B cell (primary cell): Measurements from ENCODE around the genes NBPF14, H3C14, H2AC18, CA14 and RPRD2.

- PRO-cap, result no peak
- CAGE, long polyA plus RNA, result no peak
These were observed 156.7 kb upstream of the NBPF11 start for GRCh38 chr1:148308878-148309077.

GRCh38 chr1:148373397-148373973 is 109.6 kb downstream of the PPIAL4G start:
- PRO-cap, result no peak
- CAGE, long polyA plus RNA, result no peak

DNA sequence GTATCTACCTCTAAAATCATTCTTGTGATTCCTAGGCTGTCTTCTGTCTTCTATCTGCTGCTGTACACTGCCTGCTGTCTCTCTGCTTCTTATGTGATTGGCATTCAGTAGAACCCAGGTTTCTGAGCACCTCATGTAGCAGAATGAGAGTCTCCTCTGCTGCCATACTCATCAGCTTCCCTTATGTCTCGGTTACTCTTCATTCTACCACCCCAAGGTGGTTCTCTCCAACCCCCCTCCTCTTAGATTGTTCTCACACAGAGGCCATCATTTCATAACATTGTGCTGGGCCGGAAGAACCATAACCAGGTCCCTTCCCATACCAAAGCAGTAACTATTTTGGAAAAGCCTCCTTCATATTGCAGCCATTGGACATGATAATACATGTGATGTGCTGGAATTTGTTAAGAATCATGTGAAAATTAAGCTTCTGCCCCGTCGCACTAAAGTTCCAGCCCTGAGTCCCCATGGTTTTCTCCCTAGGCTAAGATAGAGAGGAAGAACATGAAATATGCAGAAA is 54.9 kb downstream of the PPIAL4G start:
- PRO-cap, result no peak
- CAGE, long polyA plus RNA, result no peak

- PRO-cap, result bidirectional peak, plus-strand start at chr1:148522601, minus-strand start at chr1:148522708
- CAGE, long polyA plus RNA, result start-site peak on the plus strand at chr1:148522600-148522709, 869 and 423 reads in 2 replicates
These were observed 39.5 kb upstream of the PPIAL4G start for GRCh38 chr1:148522497-148523069.

- PRO-cap, result unidirectional peak, minus-strand start at chr1:148529246
- CAGE, long polyA plus RNA, result no peak
These were observed 46.1 kb upstream of the PPIAL4G start for GRCh38 chr1:148529096-148529783.

DNA sequence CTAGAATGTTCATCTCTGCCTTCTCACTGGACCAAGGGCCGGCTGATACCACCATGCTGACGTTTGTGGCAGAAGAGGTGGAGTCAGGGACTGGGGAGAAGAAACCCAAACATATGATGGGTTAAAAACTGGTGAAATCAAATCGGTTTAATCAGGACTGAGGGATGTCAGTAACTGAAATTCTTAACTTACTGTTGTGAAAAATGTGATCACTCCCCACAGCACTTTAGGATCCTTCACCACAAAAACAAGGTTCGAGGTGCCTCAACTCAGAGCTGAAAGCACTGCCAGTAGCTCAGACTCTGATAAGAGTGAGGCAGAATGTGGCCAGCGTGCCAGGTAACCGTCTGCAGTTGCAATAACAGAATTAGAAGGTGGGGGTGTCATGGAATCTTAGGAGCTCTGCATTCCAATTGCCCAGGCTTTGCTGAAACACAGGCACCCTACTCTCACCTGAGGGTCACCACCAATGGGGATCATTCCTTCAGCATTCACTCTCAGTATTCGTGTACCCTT is at the start of gene NBPF14:
Gene NBPF14 (minus strand): TSS at position 349 of the 516 bp plus-strand sequence.
- PRO-cap, result no peak
- CAGE, long polyA plus RNA, result no peak

- PRO-cap, result no peak
- CAGE, long polyA plus RNA, result no peak
These were observed 72.6 kb downstream of the PDE4DIP start for GRCh38 chr1:148916714-148917334.

DNA sequence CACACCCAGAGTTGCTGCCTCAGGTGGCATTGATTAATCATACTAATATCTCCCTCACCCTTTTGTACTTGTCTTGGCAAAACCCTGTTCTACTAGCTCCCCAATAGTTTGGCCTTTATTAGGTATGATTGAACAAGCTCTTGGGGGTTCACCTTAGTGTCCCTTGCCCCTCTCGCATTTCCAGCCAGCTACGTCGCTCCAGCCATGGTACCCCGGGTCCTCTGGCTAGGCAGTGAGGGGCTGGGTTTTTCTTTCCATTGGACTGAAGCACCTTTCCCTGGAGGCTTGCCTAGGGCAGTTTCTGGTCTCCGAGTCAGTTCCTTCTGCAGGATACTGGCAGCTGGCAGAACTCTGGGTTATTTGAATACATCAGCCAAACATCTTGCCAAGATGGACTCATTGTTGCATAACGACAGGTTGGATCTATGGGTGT is 8.1 kb downstream of the NOTCH2NLC start:
- PRO-cap, result no peak
- CAGE, long polyA plus RNA, result no peak

DNA sequence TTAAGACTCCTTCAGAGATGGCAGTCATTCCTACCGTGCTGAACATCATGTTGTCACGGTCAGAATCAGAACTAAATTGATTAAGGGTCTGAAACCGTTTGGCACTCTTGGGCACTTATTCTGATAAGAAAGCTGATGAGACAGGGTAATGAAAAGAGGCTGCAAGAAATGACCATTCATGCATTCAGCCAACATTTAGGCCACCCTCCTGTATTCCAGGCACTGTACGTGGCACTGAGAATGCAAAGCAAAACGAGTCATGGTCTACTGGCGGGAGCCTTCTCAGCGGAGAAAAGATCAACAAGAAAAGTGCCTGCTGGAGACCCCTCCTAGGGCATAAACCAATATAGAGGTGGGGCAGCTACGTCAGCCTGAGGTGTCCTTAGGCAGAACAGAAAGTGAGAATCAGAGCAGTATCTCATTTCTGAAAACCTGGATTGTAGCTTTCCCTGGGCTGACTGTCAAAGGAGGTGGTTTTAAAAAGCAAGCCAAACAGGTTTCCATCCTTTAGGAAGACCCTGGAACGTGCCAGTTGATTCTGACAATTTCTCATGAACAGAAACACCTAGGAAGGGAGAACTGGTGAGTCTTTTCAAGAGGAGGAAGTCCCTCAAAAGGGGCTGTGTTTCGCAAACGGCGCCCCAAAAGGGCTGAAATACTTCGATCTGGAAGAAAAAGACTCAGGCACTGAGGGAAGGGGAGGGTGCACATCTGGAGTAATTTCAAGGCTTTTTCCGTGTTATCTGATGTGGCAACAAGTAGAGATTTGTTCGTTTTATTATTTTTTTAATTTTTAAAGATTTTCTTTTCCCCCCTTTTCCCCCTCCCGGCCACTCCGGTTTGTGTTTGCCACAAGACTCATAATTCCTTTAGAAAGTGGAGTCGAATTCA is 22.4 kb downstream of the PPIAL4C start:
- PRO-cap, result bidirectional peak, plus-strand start at position 411 of the sequence, minus-strand start at position 97 of the sequence
- CAGE, long polyA plus RNA, result start-site peak on the plus strand centred at position 410 of the sequence, 7 bp wide, 32 and 50 reads in 2 replicates

DNA sequence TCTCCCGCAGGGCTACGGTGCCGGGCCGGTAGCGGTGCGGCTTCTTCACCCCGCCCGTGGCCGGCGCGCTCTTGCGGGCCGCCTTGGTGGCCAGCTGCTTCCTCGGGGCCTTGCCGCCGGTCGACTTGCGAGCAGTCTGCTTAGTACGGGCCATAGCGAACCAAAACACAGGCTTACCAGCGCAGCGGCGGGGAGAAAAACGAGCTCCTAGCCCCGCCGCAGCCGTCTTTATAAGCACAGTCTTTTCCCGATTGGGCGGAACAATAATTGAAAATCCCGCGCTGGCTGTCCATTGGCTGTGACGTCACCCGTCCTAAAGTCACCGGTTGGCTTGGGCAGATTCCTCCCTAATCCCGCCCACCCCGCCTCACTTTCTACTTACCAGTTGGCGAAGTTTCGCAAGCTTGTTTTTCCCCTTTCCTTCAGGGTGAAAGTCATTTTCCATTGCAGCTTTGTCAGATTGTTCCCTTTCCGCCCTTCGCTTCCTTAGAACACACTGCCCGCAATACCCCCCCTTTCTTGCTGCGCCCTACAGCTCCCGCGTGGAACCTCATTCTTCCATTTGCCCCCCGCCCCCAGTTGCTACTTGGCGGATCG is at the start of gene H3C14:
Gene H3C14 (minus strand): TSS at position 205 of the 597 bp plus-strand sequence.
- PRO-cap, result no peak
- CAGE, long polyA plus RNA, result no peak

- PRO-cap, result unidirectional peak, minus-strand start at chr1:149842750
- CAGE, long polyA plus RNA, result no peak
These were observed at the start of gene H2AC18 for GRCh38 chr1:149842422-149843179. H2AC18 (minus strand) TSS chr1:149842750.

DNA sequence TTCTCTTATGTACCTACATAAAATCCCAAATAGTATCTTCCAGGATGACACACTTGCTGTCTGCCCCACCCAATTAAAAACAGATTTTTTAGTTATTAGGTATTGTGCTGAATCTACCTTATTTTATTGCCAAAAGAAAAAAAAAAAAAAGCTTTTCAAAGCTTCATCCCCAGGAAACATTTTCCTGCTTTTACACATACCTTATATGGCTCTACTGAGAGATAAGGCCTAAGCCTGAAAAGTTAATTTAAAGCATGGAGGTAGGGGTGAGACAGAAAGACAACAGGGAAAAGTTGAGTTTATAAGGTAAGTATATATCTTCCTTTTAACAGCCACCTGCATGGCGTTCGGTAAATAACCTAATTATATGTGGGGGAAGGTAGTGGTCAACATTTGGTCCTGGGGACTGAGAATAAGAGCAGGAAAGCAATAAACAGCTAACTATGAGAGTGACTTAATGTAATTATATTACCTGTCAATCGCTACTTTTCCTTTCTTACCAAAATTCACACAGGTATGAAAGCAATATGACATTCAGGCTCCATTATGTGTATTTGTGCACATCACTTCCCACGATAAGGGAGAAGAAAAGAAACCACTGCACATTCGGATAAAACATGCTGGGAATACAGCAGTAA is 2.2 kb upstream of the H2AC18 start:
- PRO-cap, result no peak
- CAGE, long polyA plus RNA, result no peak

DNA sequence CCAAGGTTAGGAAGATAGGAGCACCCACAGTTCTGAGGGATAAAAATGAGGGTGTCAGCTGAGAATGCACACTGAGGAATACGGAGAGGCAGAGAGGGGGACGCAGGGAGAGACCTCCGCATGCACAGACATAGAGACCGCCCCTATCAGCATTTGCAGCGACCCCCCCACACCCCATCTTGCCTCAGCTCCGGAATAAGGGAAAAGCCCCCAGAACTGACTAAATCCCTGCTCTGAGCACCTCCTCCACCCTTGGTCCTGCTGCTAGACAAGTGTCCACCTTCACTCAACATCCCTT is 846 bp downstream of the SV2A start:
- PRO-cap, result no peak
- CAGE, long polyA plus RNA, result no peak

GRCh38 chr1:149967244-149967634 is 30.6 kb upstream of the MTMR11 start:
- PRO-cap, result no peak
- CAGE, long polyA plus RNA, result no peak

DNA sequence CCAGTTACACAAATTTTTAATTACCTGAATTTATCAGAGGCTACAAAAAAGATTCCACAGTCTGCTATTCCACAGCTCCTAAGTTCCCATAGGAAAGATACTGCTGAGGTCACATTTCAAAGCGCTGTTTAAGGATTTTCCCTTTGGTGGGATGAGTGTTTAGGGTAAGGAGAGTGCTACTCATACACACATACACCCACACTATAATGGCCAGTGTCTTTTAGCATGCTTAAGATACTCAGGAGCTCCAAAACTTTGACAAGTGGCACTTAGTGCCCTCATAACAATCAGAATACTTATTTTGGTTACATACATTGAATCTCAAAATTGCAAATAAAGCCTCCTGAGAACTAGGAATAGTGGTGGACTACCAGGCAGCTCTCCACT is 2.8 kb downstream of the OTUD7B start:
- PRO-cap, result no peak
- CAGE, long polyA plus RNA, result no peak

DNA sequence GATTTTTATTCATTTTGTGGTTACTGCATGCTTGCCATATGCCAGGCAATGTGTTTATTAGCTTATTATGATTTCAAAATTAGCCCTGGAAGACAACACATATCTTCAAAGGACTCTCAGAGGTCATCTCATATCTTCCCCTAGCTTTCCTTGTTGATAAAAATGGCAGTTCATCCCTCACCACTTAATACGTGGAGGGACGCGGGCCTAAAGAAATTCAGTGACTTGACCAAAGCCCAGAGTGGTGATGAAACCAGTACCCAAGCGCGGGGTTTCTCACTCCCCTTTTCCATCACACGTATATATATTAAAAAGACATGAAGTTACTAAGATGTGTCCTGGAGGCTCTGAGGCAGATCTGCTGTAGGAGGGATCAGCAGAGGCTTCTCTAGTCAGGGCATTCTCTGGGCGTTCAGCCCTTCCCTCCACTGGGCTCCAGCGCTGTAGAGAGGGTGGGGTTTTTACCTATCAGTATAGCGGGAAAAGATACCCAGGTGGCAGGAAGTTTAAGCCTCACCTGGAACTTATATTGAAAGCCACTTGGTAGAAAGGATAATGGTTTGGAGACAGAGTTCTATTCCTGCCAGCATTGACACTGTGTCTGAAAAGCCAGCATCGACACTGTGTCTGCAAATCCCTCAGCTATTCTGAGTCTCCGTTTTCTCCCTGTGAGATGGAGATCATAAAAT is 937 bp upstream of the PLEKHO1 start:
- PRO-cap, result no peak
- CAGE, long polyA plus RNA, result no peak

DNA sequence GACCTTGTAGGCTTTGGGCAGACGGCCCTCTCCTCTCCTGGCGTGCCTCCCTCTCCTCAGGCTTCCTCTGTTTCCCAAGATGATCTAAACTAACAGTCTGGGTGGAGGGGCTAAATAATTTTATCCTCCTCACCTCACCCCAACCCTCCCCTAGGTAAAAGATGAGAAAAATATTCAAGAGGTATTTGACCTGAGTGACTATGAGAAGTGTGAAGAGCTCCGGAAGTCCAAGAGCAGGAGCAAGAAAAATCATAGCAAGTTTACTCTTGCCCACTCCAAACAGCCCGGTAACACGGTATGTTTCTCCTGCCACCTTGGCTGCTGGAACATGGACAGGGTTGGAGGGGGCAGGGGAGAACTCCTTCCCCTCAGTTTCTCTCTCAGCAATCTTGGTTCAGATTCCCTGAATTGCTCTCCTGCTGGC is 6.2 kb downstream of the PLEKHO1 start:
- PRO-cap, result no peak
- CAGE, long polyA plus RNA, result no peak

- PRO-cap, result no peak
- CAGE, long polyA plus RNA, result no peak
These were observed at the start of gene CA14 for GRCh38 chr1:150257334-150258612. CA14 (plus strand) TSS chr1:150257774.

- PRO-cap, result bidirectional peak, plus-strand start at chr1:150282022, minus-strand start at chr1:150281811
- CAGE, long polyA plus RNA, result no peak
These were observed 555 bp upstream of the CIART start for GRCh38 chr1:150281565-150282433.

DNA sequence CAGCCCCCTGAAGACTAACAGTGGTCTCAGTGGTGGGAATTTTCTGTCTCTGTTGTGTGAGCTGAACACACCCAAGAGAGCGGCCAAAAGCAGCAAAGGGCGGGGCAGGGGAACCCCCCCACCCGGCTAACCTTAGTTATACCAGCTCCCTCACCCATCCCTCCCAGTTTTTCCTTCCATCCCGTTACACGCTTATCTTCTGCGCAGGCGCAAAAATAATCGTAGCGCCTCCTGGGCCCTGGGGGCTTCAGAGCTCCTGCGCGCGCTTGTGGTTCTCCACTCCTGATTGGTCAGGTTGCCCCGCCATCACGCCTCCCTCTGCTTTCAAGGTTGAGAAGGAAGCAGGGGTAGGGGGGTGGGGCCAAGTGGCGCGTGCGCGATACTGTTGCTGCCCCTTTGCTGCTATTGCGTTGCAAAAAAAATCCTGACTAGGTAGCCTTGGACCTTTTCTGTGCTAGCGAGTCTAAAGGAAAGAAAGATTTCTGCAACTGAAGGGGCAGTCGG is at the start of gene RPRD2:
Gene RPRD2 (plus strand): TSS at position 382 of the 504 bp plus-strand sequence.
- PRO-cap, result bidirectional peak, plus-strand start at position 344 of the sequence, minus-strand start at position 172 of the sequence
- CAGE, long polyA plus RNA, result no peak